ENCODE results near the gene NEK5.

- RRBS, result no CpG with 5 or more reads among the region's 10 CpGs
Observed at GRCh38 chr13:50527174-50527761, 316.2 kb downstream of the DLEU7 start.

DNA sequence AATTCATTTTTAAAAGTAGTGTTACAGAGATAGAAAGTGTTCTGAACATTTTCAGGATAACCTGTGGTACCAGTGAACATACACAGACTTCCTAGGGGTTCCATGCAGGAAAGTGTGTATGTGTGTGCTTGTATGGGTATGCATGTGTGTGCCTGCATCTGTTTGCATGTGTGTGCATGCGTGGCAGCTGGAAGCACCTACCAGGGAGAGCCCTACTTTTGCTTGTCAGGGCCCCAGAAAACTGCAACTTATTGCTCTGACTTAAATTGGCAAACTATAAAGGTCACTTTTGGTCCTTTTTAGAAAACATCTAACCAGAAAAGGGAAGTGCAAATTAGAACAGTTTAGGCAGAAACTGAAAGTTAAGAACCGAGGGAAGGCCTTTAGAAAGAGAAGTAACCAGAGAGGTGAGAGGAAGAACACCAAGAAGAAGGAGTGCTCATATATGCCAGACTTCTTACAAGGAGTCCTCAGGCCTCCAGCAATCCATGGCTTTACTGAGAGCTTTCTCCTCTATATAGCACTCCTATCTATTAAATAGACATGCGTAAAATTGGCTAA is 32.5 kb downstream of the DLEU7 start:
- RRBS, result no CpG with 5 or more reads among the region's 3 CpGs

DNA sequence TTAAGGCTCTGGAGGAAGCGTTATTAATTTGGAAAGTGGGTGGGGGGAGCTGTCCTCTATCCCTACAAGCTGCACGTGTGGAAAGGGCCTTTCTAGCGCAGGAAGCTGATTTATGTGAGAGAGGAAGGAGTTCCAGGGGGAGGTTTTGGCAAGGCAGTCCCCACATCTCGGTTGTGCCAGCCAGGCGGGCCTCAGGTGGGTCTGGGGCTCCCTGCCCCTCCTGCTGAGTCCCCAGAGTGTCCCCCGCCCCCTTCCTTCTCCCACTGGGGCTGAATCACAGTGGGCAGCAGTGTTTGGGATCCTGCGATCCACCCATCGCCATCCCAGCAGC is 733 bp downstream of the DLEU7 start:
- RRBS, result no CpG with 5 or more reads among the region's 8 CpGs

- RRBS, result no CpG with 5 or more reads among the region's 10 CpGs
Observed at GRCh38 chr13:50982372-50982750, 72.8 kb downstream of the RNASEH2B start.

DNA sequence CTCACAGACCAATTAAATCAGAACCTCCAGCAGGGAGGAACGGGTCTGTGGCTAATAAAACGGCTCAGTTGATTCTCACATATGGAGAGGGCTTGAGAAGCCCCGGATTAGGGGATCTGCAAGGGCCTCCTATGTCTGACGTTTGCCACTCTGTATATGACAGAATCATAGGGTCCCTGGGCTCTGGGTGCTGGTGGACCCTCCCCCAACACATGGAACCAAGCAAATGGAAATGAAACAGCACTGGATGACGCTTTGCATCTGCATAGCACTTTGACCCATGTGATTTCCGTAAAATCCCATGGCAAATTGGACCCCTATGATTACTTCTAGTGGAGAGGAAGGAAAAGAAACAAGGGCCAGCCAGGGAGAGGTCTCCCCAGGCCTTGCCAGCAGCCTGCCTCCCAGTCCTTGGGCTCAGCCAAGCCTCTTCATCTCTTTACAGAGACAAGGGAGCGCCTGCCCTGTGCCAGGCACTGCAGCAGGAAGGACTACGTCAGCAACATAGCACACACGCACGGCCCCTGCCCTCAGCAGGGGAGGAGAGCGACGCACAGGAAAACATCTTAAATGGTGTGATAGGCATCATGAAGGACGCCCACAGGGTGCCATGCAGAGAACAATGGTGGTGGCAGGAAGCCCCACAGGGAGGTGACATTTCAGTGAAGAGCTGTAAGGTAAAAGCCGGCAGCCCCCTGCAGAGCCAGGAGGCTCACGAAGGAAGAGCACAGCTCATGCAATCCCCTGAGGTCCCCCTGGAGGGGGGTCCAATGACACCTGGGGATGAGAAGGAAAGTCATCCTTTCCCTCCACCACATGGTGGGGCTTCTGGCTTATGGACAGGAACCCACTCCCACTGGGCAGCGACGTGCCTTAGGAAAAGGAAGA is 37.0 kb upstream of the C13orf42 start:
- RRBS, result no CpG with 5 or more reads among the region's 17 CpGs

DNA sequence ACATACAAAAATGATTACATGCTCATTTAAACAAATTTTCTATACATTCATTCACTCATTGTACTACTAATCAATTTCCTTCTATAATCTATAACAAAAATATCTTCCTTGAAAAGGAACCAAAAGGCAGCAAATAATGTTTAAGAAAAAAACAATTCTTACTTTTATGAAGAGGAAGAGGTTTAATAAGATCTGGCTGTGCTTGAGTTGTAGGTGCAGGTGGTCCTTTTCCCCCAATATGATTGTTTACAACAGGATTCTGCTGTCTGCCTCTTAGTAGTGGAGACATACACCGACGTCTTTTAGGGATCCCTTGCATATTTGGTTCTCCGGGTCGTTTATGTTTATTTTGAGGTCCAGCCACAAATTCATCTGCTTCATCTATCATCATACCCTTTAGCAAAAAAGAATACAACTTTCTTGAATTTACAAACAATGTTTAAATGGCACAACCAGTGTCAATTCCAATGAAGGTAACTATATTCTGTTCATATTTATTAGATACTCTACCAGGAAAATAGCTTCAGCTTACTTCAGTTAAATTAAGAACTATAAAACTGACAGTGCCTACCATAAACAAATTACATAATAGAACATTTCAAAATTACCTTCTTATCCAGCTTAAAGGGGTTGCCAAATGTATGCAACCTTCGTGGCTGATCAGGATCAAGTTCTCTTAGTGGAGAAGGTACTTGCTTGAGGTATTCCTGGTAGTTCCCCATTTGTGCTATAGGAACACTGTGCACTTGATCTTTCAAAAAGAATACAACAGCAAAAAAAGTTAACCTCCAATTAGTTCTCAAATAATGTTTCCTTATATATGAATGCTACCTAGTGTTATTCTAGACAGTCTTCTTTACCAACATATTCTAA is 34.8 kb downstream of the SERPINE3 start:
- RRBS, result no CpG with 5 or more reads among the region's 5 CpGs

GRCh38 chr13:51406155-51406833 is 46.5 kb downstream of the INTS6 start:
- RRBS, result no CpG with 5 or more reads among the region's 5 CpGs

- RRBS, result no CpG with 5 or more reads among the region's 10 CpGs
Observed at GRCh38 chr13:51447545-51448194, 5.2 kb downstream of the INTS6 start.

GRCh38 chr13:51450838-51451414 is 1.9 kb downstream of the INTS6 start:
- RRBS, result no CpG with 5 or more reads among the region's 6 CpGs

DNA sequence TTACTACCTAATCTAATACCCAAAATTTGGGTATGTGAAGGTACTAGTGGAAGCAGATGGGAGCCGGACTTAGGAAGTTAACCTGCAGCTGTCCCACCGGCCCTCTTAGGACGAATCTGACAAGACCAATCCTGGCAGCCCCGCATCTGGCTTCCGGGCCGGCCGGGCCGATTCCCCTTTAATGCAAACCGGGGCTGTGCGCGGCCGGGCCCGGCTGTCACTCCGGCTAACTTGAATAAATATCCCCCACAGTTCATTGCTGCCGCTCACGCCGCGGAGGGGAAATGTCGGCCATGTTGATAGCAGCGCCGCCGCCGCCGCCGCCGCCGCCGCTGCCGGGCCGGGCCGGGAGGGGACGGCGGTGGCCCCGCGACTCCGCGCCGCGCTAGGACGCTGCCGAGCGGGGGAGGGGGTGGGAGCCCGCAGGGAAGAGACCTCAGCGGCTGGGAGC is 1.4 kb downstream of the INTS6 start:
- RRBS, result 2% methylated on average over 5 of the region's 44 CpGs

GRCh38 chr13:51451982-51452417 is 836 bp downstream of the INTS6 start:
- RRBS, result 3% methylated on average over 20 of the region's 53 CpGs

DNA sequence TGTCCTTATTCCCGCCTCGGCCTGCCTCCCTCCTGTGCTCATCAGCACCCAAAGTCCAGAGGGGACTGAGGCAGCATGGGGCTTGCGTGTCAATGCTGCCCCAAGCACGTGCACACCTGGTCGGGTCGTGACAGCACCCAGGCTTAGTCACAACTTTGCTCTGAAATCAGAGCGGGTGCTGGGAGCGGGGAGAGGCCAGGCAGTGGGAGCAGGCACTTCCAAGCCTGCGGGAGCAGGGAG is 3.7 kb upstream of the INTS6 start:
- RRBS, result no CpG with 5 or more reads among the region's 9 CpGs

DNA sequence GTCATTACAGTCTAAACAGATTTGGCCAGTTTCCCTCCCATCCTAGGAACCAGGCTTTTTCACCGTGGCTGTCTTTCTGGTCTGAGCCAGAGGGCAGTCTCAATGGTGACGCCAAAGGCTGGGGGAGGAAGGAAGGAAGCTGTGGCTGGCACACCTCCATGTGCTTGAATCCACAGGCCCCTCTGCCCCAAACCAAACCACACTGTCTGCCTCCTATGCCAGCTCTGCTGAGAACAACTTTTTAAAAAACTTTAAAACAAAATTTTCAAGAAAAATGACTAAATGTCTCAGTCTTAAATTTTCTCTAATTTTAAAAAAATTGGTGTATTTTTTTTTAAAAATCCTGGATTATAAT is 61.0 kb upstream of the WDFY2 start:
- RRBS, result no CpG with 5 or more reads among the region's 2 CpGs

DNA sequence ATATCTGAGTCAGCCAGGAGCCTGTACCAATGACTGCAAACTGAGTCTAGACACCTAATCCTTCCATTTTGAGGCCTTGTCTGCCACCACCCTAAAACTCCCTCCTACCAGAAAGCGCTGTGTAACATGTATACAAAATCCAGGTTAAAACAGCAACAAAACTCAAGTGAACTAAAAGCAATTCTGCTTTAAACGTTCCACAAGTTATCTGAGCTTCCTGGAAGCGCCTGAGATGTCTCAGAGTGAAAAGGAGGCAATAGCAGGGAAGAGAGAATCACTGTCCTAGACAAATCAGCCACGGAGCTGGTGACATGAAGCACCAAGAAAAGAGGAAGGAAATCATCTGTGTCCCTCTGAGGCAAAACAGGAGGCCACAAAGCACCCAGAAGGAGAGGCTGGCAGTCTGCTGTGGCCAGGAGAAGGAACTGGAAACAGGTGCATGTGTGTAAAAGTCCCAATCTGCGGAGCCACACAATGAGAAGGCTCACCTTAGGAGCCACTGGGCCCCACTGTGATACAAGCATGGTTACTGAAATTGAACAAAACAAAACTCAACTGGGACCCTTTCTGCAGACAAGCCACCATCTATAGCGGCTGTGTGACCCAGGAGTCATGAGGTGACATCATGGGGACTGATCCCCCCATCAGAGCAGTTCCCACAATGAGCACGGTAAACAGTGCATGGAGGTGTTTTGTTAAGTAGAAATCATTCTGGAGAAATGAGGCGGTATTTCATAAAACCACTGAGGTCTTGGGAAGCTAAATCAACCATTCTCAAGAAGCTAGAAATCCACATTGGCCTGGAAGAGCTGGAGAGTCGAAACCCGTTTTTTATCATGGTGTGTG is 10.0 kb downstream of the DHRS12 start:
- RRBS, result no CpG with 5 or more reads among the region's 10 CpGs

- RRBS, result no CpG with 5 or more reads among the region's 10 CpGs
Observed at GRCh38 chr13:51943848-51944355, 67.3 kb downstream of the ATP7B start.

DNA sequence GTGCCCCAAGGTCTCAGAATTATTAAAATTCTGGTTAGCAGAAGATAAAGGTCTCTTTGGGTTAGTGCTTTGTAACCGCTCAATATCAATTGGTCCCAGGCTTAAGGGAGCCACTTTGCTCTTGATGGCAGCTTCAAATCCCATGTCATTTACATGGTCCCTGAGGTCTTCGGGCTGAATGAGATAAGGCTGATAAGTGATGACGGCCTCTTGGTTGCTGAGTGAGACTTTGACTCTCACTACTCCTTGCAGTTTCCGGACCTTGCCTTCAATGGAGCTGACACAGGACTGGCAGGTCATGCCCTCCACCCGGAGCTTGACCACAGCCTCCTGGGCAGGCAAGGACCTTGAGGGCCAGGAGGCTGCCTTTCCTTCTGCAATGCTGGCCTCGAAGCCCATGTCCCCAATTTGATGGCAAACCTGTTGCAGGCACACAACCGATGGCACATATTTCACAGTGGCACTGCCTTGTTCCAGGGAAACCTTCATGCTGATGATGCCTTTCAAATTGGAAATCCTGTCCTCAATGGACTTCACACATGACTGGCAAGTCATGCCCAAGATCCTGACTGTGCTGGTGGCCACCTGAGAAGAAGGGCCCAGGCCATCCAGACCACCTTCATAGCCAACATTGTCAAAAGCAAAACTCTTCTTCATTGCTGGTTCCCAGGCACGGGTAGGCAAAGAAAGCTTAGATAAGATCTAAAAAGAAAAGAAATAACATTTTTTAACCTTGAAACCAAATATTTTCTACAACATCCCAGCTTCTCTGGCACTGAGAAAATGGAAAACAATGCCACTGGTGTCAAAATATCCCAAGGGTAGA is 36.6 kb downstream of the ATP7B start:
- RRBS, result 89% methylated on average over 2 of the region's 8 CpGs

DNA sequence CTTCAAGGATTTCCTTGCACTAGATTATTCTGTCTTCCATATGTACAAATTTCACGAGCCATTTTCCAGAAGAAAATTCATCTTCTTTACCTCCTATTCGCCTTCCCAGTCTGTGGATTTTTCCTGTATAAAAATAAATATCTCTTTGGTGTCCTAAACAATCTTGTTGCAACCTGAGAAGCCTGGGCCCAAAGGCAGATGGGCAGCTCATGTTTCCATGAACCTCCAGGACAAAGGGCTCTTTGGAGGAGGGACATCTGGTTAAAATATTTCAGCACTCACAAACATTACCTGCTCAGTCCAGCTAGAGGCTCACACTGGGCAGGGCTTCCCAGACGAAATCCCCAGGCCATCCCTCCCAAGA is 12.7 kb downstream of the ATP7B start:
- RRBS, result no CpG with 5 or more reads among the region's 3 CpGs

DNA sequence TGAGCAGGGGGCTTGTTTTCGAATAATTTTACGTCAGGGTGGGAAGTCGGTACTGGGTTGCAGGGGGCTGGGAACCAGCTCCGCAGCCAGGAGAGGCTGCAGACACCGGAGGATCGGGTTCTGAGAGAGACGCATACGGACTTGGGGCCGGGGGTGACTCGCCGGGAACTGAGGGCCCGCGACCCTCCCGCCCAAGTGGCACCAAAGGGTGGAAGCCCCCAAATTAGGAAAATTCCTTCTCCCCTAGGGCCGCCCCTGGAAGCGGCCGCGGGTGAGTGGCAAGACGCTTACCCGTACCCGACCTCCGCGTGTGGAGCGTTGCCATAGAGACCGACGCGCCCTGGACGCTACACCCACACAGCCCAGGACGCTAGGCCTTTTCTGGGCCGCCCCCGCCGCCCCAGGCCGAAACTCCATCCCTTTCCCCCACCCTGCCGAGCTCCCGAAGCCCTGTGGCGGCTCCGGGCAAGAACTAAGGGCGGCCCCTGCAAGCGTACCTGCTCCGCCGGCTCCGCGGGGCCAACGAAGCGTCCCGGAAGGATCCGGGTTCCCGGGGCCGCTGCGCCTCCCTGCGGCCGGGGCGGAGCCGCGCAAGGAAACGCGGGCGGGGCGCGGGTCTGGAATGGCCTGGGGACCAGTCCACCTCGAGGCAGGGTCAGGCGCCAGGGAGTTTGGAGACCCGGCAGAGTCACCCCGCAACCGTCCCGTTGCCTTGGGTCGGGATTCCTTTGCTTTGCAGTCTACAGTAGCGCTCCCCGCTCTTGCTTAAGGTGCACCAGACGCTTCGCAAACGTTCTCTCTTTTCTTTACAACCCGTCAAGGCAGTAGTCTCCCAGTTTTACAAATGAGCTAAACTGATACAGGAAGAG is at the start of gene NEK5:
NEK5 (minus strand) TSS at position 542 of the 869 bp plus-strand sequence.
- RRBS, result 3% methylated on average over 15 of the region's 73 CpGs

GRCh38 chr13:52235991-52236477 is 76.6 kb upstream of the NEK3 start:
- RRBS, result no CpG with 5 or more reads among the region's 5 CpGs

GRCh38 chr13:55039462-55039968 is 2010.9 kb downstream of the OLFM4 start:
- RRBS, result no CpG with 5 or more reads among the region's 2 CpGs